ENCODE results near the genes H2AC4, H3C3, H4C3 and H1-6.

DNA sequence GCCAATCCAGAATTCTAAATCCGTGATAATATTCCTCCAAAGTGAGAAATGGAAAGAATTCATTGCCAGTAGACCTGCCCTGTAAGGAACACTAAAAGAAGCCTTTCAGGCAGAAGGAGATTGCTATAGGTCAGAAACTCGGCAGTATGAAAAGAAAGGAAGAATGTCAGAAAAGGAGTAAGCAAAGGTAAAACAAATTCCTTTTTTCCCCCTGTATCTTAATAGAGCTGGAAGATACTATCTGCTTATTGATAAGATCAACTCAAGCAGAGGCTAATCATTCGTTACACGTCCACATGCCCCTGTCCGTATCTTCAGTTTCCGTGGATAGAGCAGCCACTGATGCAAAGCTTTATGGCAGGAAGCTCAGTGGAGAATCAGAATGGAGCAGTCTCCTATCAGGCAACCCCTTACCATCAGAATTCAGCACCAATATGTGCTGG lies 987 bp downstream of the SLC17A1 start:
- PRO-cap = no peak
- RRBS, 2 experiments = no CpG with 5 or more reads among the region's 6 CpGs

DNA sequence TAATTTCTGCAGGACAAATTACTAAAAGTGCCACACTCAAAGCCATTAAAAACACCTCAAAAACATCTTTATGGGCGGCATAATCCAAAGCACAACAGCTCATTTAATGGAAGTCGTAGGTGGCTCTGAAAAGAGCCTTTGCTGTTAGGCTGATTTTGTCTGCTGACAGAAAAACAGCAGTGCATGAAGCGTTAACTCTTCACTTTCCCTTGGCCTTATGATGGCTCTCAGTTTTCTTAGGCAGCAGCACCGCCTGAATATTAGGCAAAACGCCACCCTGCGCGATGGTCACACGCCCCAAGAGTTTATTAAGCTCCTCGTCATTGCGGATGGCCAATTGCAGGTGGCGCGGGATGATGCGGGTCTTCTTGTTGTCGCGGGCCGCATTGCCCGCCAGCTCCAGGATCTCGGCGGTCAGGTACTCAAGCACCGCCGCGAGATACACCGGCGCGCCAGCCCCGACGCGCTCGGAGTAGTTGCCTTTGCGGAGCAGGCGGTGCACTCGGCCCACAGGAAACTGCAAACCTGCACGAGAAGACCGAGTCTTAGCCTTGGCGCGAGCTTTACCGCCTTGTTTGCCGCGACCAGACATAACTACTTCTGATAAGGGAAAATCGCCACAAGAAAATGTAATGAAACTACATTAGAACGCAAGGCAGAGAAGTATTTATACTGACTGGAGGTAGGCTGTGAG lies at the start of gene H2AC4:
H2AC4 (minus strand) TSS at position 642 of the 694 bp plus-strand sequence.
- PRO-cap = bidirectional peak, plus-strand start at position 386 of the sequence, minus-strand start at position 478 of the sequence; bidirectional peak, plus-strand start outside the sequence, minus-strand start at position 602 of the sequence
- RRBS, 2 experiments = no CpG with 5 or more reads among the region's 41 CpGs

- PRO-cap = no peak
- RRBS, 2 experiments = no CpG with 5 or more reads among the region's 42 CpGs
Observed at GRCh38 chr6:26045336-26046103, at the start of gene H3C3. Gene H3C3 (plus strand): TSS chr6:26045384.

DNA sequence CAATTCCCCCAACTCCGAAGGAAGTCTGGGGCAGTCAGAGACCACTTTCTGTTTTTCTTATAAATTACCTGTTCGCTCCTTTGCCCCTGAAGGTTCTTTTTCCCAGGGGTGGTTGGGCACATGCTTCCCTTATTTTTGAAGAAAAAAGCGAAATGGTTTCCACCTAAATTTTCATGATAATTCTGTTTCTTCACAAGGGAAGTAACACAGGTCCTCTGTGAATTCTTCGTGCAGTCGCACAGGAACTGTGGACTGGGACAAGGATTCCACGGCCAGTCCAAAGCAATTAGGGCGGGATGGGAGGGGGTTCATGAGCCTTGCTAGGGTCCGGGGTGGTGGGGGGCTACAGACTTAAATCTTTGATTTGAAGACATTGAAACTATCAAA lies 459 bp upstream of the H1-2 start:
- PRO-cap = no peak
- RRBS, 2 experiments = no CpG with 5 or more reads among the region's 8 CpGs

- PRO-cap = bidirectional peak, plus-strand start at chr6:26103932, minus-strand start at chr6:26103757; bidirectional peak, plus-strand start at chr6:26104146, minus-strand start at chr6:26104103
- RRBS, 2 experiments = 2% methylated on average over 9 to 11 of the region's 49 CpGs
Observed at GRCh38 chr6:26103812-26104776, at the start of gene H4C3. Gene H4C3 (plus strand): TSS chr6:26103933.

DNA sequence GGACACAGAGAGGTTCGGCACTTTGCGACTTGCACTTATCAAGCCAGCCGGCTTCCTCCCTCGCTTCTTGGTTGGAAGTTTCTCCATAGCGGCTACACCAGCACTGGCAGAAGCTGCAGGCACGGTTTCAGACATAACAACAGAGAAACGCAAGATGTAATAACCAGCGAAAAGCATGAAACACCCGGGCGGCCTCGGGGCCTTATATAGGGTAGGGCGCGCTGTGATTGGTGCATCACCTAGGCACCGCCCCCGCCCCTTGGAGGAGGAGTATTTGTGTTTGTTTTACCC lies at the start of gene H1-6:
H1-6 (minus strand) TSS at position 177 of the 291 bp plus-strand sequence.
- PRO-cap = no peak
- RRBS, 2 experiments = 89% methylated on average over 5 of the region's 15 CpGs; no CpG with 5 or more reads in 1 of the 2 experiments

DNA sequence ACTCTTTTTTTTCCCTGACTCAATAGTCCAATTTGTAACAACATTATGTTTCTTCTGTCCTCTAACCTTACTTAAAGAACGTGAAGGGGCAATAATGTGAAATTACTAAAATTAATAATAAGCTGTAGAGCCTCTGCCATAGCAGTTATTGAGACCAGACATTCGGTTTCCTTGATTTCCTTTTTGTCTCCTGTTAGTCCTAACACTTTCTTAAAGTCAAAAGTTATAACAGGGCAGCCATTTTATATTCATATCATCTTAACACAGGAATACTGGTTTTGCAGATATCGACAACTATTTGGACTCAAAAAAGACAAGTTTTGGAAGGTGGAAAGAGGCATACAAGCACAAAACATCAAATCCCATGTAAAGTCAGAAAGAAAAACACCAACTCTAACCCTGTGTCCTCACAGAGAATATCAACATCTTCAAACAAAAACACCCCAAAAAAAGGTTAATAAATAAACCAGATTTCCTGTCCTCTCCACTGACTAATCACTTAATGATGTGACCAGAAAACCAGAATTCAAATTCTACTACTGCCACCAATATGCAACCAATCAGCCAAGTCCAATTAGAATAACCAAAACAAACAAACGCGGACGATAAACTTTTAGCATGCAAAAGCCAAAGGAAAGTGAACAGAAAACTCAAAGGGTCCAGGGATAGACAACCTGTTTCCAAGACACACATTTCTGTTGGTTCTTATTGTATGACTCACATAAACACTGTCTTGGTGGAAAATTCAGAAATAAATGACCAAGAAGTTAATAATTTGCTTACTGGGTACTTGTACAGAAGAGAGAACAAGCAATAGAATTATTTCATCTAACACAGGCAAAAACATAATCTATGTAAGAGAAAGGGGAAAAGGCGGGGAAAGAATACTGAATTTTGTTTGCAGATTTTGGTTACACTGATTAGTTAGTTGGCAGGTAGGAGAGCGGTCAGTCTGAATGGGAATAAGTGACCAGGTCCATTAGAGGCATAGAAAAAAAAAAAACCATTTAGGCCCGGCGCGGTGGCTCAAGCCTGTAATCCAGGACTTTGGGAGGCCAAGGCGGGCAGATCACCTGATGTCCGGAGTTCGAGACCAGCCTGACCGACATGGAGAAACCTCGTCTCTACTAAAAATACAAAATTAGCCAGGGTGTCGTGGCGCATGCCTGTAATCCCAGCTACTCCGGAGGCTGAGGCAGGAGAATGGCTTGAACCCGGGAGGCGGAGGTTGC lies 2.5 kb downstream of the H2BC4 start:
- PRO-cap = no peak
- RRBS, 2 experiments = no CpG with 5 or more reads among the region's 21 CpGs

DNA sequence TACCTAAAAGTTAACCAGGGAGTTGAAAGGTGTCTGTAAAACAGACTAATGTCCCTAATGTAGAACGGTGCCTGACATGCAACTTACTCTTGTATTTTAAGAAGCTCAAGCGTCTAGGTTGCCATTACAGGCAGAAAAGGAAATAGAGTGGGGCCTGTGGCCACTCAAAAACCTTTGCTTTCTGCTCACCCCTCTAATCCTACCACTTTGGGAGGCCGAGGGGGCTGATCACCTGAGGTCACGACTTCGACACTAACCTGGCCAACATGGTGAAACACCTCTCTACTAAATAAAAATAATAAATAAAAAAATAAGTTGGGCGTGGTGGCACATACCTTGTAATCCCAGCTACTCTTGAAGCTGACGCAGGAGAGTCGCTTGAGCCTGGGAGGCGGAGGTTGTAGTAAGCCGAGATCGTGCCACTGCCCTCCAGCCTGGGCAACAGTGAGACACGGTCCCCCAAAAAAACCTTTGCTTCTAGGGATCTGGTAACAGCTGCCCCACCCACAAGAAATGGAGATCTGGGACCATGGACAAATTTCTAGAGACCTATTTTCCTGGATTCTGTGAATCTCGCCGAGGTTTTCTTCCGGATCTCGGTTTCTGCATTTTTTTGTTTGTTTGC lies 1.3 kb downstream of the H2AC6 start:
- PRO-cap = no peak
- RRBS, 2 experiments = no CpG with 5 or more reads among the region's 16 CpGs

DNA sequence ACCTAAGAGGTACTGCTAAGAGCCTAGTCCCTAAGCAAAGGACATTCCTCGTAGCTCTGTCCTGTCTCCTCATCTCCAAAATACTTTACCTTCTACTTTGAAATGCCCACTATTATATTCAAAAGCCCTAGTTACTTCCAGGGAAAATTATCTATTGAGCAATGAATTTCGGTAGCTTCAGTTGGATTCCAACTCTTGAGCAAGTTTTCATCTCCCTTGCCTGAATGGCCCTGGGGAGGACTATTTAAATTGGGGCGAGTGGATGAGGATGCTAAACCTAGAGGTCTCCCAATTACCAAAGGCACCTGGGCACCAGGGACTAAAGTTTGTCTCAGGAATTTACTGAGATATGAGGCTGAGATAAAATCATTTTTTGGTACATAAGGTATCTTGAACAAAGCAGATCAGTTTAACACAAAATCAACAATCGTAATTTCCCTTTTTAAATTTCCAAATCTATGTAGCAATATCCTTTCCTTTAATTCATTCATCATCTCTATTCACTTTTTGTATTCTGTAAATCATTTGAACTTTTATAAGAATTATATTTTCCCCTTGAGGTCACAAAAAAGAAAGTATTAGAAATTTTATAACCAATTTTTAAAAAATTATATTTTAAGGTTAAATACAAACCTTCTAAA lies 4.5 kb downstream of the H2AC6 start:
- PRO-cap = no peak
- RRBS, 2 experiments = no CpG with 5 or more reads among the region's 4 CpGs

- PRO-cap = no peak
- RRBS, 2 experiments = no CpG with 5 or more reads among the region's 12 CpGs
Observed at GRCh38 chr6:26159250-26159871, 1.4 kb downstream of the H2BC5 start.

GRCh38 chr6:26159872-26160830 lies 2.2 kb downstream of the H2BC5 start:
- PRO-cap = no peak
- RRBS, 2 experiments = no CpG with 5 or more reads among the region's 15 CpGs

DNA sequence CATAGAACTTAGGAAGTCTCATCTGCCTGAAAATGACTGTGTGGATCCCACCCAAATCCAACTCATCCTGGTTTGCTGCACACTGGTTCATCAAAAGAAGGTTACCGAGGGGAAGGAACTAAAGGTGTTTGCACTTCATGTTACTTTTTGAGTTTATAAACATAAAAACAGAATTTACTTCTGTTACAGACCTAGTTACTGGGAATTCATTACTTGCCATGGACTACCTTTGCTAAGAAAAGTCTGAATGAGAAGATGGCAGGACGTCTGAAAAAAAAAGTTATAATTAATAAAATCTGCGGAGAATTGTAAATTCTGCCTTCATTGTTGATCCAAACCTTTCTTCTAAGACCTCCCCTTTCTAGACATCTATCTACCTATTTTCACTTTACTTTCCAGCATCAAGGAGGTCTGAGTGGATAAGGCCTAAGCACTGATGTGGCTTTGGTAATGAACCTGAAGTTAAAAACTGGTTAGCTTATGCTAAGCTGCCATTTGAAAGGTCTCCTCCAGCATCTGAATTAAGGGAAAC lies 12.5 kb upstream of the H2BC6 start:
- PRO-cap = no peak
- RRBS, 2 experiments = no CpG with 5 or more reads among the region's 3 CpGs

GRCh38 chr6:26198100-26198700 lies 893 bp downstream of the H2AC7 start:
- PRO-cap = bidirectional peak, plus-strand start at chr6:26198512, minus-strand start at chr6:26198430
- RRBS, 2 experiments = no CpG with 5 or more reads among the region's 25 CpGs

- PRO-cap = no peak
- RRBS, 2 experiments = no CpG with 5 or more reads among the region's 5 CpGs
Observed at GRCh38 chr6:26207672-26208051, 3.3 kb downstream of the H4C5 start.

DNA sequence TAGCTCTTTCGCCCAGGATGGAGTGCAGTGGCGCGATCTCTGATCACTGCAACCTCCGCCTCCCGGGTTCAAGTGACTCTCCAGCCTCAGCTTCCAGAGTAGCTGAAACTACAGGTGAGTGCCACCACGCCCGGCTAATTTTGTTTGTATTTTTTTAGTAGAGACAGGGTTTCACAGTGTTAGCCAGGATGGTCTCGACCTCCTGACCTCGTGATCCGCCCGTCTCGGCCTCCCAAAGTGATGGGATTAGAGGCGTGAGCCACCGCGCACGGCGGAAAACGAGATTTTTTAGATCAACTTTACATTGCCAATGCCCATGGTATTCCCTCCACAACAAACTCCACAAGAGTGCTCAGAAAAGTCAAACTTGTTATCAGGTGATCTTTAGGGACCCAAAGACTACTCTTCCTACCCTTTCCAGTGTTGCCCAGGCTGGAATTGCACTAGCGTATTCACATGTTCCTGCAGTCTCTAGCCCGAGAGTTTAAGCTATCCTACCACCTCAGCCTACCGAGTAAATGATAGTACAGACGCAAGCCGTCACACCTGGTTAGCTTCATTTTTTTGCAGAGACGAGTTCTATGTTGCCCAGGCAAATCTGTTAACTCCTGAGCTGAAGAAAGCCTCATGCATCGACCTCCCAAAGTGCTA lies 1.2 kb downstream of the H2BC8 start:
- PRO-cap = no peak
- RRBS, 2 experiments = no CpG with 5 or more reads among the region's 25 CpGs

- PRO-cap = no peak
- RRBS, 2 experiments = no CpG with 5 or more reads among the region's 35 CpGs
Observed at GRCh38 chr6:26272049-26272779, 517 bp upstream of the H2BC10 start.

- PRO-cap = bidirectional peak, plus-strand start at chr6:26311861, minus-strand start at chr6:26311824
- RRBS, 2 experiments = no CpG with 5 or more reads among the region's 14 CpGs
Observed at GRCh38 chr6:26311554-26312099, 26.3 kb upstream of the H4C8 start.

DNA sequence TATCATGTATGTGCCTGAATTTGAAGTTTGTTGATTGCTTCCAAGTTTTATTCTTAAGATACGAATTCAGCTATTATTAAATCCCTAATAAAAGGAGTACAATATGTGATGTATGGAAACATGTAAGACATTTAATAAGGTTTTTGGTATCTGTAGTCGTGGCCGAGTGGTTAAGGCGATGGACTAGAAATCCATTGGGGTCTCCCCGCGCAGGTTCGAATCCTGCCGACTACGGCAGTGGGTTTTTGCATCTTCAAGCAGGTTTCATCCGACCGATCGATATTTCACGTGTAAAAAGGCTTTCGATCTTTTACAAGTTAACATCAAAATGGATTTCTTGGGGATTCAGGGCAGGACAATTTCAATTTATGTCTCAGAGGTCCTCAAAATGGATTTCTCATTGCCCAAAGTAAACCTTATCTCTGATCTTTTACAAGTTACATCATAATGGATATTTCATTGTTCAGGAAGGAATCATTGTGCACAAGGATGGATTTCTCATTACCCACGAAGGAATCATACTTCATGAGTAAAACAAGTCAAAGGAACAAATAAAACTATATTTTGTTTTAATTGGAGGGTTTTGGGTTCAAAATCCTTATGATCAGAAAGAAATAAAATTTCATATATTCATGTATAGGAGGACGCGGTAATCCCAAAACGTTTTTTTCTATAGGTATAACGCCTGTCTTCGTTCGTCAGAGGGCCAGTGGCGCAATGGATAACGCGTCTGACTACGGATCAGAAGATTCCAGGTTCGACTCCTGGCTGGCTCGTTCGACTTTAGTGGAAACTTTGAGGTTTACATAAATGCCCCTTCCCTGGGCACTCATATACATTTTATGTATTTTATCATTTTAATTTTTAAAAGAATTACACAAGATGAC lies 37.3 kb upstream of the BTN3A2 start:
- PRO-cap = bidirectional peak, plus-strand start at position 149 of the sequence, minus-strand start outside the sequence; unidirectional peak, plus-strand start at position 275 of the sequence; bidirectional peak, plus-strand start at position 698 of the sequence, minus-strand start at position 716 of the sequence
- RRBS, 2 experiments = no CpG with 5 or more reads among the region's 28 CpGs

GRCh38 chr6:26413075-26413701 lies 11.1 kb downstream of the BTN3A1 start:
- PRO-cap = no peak
- RRBS, 2 experiments = no CpG with 5 or more reads among the region's 8 CpGs

GRCh38 chr6:26448027-26448475 lies 7.7 kb downstream of the BTN3A3 start:
- PRO-cap = no peak
- RRBS, 2 experiments = no CpG with 5 or more reads among the region's 10 CpGs

Measured in HEK293 (cell line).